RPMI7951 (cell line): Measurements from ENCODE around the gene PPP1R27.

- RAMPAGE, long total RNA, result no peak
These were observed 8.2 kb upstream of the BAIAP2 start for GRCh38 chr17:81026642-81027335.

- RAMPAGE, long total RNA, result no peak
These were observed 5.0 kb downstream of the BAIAP2 start for GRCh38 chr17:81039705-81040666.

DNA sequence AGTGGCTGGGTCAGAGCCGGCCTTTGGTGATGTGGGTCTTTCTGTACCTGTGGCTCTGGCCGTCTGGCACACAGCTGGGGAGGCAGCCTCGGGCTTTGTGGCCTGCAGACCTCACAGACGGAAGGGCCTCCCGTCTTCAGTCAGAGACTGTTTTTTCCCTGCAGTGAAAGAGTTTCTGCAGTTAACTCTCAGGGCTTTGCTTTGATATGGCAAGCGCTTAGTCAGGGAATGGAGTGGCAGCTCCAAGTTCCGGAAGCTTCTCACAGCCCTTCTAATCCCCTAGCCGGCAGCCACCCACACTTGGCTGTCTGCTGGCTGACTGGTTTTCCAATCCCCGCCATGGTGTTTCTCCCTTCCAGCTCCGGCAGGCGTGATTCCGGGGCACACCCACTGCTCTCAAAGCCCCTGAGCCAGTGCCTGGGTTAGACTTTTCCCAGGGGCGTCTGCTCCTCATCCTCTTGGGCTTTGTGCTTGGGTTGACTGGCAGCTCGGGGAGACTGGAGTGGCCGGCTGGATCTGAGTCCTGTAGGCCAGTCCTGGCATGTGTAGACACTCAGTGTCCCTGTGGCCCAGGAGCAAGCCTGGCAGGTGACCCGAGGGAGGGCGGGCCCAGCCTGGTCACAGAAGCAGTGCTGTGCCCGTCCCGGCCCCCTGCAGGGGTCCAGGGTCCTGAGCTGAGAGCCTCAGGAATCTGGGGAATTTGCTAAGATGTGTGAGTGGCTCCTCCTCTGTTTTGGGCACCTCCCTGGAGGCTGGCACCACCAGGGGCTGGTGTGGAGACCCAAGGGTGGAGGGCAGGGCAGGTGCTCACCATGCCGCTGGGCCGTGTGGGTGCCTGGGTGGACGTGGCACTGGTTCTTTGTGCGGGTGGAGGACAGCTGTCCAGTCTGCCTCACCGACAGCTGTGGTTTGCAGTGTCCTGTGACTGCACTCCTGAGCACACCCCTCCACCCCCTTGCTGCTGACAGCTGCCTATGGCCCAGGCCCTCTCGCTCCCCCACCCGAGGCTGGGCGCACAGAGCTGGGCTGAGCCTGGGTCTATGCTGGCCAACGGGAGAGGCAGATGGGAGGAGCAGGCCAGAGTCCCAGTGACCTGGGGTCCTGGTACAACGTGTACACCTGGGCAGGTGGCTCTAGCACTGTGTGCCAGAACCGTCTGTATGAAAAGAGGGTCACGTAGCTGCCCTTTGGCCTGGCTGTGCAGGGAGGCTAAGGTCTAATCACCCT, 30.1 kb downstream of the BAIAP2 start:
- RAMPAGE, long total RNA, result no peak

DNA sequence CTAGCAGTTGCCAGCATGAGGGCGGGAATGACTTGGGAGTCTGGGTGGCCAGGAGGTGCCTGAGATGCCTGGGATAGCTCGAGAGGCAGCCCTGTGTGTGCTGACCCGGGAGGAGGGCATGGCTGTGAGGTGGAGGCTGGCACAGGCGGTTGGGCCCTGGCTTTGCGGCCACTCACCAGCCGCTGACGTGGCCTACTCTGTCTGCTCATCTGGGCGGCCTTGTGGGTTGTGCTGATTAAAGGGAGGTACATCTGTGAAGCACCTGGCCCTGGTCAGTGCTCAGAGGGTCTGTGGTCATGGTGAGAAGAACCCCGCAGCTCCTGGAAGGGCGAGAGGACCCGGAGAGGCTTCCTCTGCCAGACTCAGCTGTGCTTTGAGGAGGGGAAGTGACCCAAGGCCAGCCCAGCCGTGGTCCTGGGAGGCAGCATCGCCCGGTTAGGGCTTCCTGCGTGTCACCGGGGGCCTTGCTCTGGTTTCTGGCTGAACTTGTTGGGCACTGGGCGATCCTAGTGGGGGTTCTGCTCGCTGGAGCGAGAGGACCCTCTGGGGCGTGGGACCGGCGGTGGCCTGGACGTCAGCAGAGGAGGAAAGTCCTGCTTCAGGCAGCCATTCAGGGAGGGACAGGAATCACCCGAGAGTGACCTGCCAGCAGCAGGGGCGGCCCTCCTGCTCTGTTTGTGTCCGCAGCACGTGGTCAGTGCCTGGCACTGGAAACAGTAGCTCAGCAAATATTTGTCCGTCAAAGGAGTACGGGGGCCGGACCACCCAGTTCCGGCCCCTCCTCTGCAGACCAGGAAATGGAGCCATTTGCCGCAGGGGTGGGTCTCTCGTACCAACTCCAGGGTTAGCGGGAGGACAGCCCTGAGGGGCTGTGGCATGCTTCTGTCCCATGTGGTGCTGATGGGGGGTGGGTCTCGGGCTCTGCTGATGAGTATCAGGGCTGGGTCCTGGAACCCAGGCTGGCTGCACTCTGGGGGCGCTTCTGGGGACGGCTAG, 48.1 kb downstream of the BAIAP2 start:
- RAMPAGE, long total RNA, result no peak

- RAMPAGE, long total RNA, result no peak
These were observed 44.6 kb upstream of the PVALEF start for GRCh38 chr17:81120779-81121109.

- RAMPAGE, long total RNA, result no peak
These were observed 34.7 kb upstream of the PVALEF start for GRCh38 chr17:81130212-81131424.

DNA sequence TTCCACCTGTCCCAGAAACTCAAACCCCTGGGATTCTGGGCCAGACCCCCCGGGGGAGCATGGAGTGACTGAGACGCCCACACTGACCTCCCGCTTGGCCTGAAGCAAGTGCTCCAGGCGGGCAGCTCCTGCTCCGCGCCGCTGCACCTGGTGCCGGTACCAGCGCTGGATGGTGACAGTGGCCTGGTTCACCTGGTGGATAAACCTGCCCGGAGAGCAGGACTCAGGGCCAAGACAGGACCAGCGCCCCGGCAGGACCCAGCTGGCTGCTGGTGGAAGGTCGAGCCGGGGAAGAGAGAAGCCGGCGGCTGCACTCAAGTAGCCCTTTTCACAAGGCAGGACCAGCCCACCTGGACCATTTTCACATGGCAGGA, 22.5 kb downstream of the CEP131 start:
- RAMPAGE, long total RNA, result no peak

DNA sequence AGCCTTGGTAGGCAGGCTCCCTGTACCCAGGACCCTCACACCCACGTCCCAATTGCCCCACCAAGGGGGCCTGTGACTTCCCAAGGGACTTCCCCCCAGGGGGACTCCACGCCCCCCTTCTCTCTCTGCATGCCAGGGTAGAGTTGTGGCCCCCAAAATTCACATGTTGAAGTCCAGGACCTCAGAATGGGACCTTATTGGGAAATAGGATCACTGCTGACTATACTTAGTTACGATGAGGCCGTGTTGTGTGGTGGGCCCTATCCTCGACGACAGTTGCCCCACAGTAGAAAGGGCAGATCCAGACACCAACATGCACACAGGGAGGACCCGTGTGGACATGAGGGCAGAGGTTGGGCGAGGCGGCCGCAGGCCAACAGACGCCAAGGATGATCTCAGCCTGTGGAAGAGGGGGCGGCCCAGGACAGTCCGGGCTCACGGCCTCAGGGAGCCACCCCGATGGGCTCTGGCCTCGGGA, 8.9 kb upstream of the SLC38A10 start:
- RAMPAGE, long total RNA, result no peak

DNA sequence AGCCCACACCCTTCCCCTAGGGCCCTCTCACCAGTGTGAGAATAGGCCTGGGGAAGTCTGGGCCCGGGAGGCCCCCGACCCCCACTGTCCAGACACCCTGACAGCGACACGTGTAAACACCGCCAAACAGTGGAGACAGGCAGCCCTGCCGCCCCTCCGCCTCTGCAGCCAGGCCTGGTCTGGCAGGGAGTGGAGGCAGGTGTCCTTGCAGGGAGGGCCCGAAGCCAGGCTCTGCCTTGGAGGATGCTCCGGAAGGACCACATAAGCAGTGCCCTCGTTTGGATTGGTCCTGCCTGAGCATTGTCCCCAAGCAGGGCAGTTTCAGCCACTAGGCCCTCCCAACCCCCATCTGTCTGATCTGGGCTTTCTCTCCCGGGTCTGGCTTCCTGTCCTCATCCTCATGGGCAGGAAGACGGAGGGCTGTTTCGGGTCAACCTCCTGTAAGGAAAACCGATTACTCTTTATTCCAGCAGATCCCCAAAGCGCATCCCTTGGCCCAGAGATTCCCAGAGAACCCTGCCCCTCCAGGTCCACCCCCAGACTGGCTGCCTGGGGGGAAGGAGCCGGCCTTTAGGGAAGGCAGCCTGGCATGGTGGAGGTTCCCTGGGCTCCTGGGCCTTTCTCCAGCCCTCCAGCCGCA, 6.3 kb upstream of the BAHCC1 start:
- RAMPAGE, long total RNA, result no peak

- RAMPAGE, long total RNA, result no peak
These were observed 8.5 kb downstream of the BAHCC1 start for GRCh38 chr17:81403460-81404484.

- RAMPAGE, long total RNA, result no peak
These were observed 34.4 kb downstream of the BAHCC1 start for GRCh38 chr17:81429593-81430082.

- RAMPAGE, long total RNA, result no peak
These were observed 56.3 kb downstream of the BAHCC1 start for GRCh38 chr17:81451483-81452078.

DNA sequence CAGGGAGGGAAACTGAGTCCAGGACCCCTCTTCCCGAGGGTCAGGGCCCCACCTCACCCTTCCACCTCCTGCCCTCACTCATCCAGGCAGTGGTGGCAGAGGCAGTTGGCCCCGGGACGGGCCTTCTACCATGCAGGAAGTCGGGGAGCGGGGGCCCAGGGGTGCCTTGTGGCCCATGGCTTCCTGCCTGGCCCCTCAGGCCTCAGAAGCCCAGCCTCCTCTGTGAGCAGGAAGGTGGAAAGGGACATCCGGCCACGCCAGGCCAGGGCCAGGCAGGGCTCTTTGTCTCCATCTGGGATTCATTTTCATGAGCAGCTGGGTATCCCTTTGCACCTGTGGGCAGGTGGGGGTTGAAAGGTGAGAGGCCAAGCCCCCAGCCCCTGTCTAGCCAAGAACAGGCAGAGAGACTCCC, 58.5 kb downstream of the BAHCC1 start:
- RAMPAGE, long total RNA, result no peak

- RAMPAGE, long total RNA, result no peak
These were observed 17.6 kb downstream of the ACTG1 start for GRCh38 chr17:81494844-81495549.

- RAMPAGE, long total RNA, result no peak
These were observed 5.0 kb downstream of the FAAP100 start for GRCh38 chr17:81546897-81547717.

- RAMPAGE, long total RNA, result no peak
These were observed 8.5 kb downstream of the PDE6G start for GRCh38 chr17:81647598-81648523.

GRCh38 chr17:81665739-81666445, 513 bp downstream of the OXLD1 start:
- RAMPAGE, long total RNA, result no peak

DNA sequence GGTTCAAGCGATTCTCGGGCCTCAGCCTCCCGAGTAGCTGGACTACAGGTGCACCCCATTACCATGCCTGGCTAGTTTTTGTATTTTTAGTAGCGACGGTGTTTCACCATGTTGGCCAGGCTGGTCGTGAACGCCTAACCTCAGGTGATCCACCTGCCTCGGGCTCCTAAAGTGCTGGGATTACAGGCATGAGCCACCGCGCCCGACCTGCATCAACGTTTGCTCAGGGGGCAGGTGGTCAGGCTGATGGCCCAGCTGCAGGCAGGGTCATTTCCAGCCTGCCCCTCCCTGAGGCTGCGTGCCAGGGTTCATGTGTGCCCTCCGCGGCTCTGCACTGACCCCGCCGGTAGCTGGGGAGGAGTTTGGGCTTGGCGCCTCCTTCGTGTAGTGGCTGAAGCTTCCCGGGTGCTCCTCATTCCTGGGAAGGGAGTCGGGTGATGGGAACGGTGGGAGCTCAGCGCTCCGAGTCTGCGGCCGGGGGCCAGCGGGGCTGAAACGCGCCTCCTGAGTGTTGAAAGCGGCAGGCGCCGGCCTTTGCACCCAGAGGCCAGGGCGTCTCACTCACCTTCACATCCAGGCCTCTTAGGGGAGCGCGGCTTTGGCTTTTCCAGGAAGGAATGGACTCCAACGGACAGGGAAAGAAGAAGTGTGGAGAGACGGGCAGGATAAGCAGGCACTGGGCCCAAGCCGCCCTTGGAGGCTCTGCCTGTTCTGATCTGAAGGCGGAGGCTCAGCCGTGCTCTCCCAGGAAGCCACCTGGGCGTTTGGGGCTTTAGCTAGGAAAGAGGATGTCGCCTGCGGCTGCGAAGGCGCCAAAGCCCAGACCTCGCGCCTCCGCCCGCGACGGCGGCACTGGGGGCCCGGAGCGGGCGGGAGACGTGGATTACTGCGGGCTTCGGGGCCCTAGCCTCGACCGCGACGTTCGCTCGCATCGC, 680 bp upstream of the MRPL12 start:
- RAMPAGE, long total RNA, result no peak

DNA sequence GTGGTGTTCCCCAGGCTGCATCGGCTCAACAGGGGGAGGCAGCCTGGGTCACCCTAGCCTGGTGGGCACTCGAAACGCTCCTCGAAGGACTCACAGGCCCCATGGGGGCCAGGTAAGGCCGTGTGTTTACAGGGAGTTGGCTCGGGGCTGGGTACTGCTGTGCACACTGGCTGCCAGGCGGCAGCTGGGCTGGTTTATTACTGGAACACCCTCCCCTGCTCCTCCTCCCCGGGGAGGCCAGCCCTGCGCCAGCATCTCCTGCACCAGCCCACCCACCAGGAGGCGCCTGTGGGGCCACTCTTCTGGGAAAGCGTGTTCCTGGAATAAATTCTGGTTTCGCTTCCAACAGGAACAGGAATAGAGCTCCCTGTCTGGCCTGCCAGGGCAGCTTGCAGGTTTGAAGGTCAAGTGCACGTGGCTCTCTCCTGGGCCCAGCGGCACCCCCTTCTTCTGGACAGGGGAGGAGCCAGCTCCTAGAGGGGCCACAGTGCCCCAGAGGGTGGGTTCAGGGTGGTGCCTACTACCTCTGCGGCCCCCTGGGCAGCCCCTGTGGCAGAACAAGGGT, 11.4 kb downstream of the MCRIP1 start:
- RAMPAGE, long total RNA, result no peak

- RAMPAGE, long total RNA, result no peak
These were observed at the start of gene PPP1R27 for GRCh38 chr17:81834529-81835479. TSS of gene PPP1R27 (minus strand) at chr17:81835050.